HT-29 (cell line): ENCODE results near the gene PMM1.

DNA sequence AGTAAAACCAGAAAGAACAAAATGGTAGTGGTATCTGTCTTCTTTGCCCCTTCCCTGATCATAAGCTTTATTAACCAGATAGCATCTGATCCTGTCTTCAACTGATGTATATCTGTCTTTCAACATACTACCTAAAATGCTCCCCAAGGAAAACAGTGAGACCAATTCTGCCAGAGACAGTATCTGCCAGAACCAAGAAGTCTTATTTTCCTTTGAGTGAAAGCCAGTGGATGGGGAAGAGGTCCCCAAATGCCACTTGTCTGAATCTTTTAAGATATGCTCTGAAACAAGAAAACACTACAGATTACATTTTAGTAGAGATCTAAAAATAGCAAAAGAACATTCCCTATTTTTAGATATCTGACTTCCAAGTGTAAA lies 104.0 kb downstream of the MRTFA start:
- RAMPAGE, long total RNA, result no peak

- RAMPAGE, long total RNA, result no peak
Observed at GRCh38 chr22:40586689-40587143, 49.8 kb downstream of the MRTFA start.

GRCh38 chr22:40728696-40729323 lies 49.5 kb downstream of the MCHR1 start:
- RAMPAGE, long total RNA, result no peak

- RAMPAGE, long total RNA, result no peak
Observed at GRCh38 chr22:40816971-40818164, 1.8 kb downstream of the SLC25A17 start.

DNA sequence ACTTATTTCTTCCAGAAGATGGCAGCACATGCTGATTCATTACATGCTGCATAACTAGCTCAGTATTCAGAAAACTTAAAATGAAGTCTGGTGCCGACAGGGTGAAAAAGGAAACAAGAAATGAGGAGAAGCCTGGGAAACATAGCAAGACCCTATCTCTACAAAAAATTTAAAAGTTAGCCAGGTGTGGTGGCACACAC lies 28.4 kb upstream of the RBX1 start:
- RAMPAGE, long total RNA, result no peak

- RAMPAGE, long total RNA, result no peak
Observed at GRCh38 chr22:40966614-40967184, 15.5 kb downstream of the RBX1 start.

DNA sequence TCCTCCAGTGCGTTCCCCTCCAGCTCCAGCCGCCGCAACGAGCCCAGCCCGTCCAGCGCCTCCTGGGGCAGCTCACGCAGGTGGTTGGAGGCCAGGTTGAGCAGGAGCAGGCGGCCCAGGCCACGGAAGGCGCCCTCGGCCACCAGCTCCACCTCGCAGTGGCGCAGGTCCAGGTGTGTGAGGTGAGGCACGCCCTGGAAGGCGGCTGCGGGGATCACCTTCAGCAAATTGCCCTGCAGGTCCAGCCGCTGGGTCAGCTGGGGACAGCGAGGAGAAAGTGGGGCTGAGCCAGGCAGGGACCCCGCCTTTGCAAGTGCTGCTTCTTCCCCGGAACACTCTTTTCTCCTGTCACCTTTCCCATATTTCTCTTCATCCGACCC lies 2.1 kb downstream of the CHADL start:
- RAMPAGE, long total RNA, result no peak

GRCh38 chr22:41382093-41382611 lies 410 bp downstream of the TEF start:
- RAMPAGE, long total RNA, result no peak

- RAMPAGE, long total RNA, result no peak
Observed at GRCh38 chr22:41471383-41471694, 2.4 kb downstream of the ACO2 start.

- RAMPAGE, long total RNA, result no peak
Observed at GRCh38 chr22:41551023-41551305, 6.7 kb upstream of the POLR3H start.

DNA sequence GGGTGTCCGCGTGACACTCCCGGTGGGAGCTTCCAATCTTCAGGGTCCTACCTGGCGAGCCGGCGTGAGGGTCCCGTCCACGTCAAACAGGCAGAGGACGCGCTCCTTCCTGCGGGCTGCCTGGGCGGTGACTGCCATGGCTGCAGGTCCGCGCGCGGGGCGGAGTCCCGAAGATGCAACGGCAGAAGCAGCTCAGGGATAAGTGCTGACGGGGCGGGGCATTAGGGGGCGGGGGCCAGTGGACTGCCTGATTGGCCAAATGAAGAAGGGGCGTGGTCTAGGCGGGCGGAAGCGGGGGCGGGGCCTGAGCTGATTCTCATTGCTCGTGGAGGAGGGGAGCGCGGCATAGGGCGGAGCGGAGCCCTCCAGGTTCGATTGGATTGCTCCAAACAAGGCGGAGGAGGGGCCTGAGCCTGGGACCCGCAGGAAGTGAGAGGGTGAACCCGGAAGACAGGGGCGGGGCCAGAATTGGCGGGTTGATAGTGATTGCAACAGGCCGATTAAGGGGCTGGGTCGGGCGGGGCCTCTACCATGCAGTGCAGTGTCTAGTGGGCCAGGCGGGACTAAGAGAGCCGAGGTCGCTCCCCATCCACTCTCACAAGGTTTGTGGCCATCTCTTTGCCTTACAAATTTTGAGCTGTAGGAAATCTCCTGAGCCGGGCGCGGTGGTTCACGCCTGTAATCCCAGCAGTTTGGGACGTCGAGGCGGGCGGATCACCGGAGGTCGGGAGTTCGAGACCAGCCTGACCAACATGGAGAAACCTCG lies at the start of gene PMM1:
Gene PMM1 (minus strand): TSS at position 173 of the 766 bp plus-strand sequence.
- RAMPAGE, long total RNA, result no peak

GRCh38 chr22:41613389-41613981 lies 7.4 kb downstream of the DESI1 start:
- RAMPAGE, long total RNA, result no peak

GRCh38 chr22:41663554-41664391 lies 24.9 kb downstream of the SNU13 start:
- RAMPAGE, long total RNA, result no peak

DNA sequence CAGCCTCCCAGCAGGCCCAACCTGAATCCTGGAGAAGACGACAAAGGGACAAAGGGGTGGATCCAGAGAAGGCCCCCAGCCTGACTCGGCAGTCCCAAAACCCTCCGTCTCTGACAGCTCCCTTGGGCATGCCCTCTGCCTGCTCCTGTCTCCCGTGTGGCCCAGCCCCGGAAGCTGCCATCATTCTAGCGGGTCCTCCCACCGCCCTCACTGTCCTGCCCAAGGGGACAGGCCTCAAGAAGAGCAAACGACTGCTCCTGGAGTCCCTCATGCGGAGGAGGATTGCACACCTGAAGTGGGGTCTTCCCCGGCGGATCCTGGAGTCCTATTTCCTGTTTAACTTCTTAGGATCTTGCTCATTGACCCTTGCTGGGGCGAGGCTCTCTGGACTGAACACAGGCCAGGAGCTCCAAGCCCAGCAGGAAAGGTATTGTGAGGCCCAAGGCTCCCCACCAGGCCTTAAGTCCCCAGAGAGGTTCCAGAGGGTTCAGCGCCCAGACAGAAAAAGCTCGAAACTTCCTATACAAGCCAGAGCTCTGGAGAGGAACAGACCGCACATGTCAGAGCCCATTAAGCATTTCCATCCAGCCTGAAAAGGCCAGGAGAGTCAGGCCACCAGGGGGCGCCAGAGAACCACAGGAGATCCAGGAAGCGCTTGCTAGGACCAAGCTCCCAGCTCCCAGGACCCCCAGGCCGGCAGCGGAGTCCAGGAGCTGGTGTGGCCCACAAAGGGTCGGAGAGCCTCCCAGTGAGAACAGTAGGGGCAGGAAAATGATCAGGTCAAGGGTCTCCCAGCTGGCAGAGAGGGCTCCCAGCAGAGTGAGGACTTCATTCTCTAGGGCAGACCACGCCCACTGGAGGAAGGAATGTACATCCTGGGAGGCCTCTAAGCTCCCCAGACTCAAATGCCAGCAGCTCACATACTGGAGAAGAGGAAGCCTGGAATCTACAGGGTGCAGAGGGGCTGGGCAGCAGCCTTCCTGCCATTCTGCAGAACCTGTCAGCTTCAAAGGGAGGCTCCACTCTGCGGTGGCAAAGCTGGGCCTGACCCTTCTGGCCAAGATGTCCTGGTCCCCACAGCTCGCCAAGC lies 2.3 kb upstream of the MEI1 start:
- RAMPAGE, long total RNA, result no peak

DNA sequence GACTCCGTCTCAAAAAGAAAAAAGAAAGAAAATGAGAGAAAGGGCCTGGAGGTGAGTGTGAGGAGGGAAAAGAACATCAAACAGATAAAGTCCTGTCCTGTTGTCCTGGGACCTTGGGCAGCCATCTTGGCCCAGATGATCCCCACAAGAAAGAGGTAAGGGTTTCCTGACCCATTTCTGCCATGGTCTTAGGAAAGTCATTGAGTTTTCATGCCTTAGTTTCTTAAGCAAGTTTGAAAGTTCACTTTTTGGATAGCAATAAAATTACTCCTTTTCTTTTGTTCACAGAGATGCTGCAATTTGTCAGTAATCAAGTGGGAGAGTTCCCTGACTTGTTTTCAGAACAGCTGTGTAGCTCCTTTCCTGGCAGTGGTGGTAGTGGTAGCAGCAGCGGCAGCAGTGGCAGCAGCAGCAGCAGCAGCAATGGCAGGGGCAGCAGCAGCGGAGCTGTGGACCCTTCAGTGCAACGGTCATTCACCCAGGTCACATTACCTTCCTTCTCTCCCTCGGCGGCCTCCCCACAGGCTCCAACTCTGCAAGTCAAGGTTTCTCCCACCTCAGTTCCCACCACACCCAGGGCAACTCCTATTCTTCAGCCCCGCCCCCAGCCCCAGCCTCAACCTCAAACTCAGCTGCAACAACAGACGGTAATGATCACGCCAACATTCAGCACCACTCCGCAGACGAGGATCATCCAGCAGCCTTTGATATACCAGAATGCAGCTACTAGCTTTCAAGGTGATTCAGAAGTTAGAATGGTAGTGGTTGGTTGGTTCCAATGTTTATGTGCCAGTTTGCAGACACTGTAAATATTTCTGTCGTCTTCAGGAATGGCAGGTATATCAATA lies 33.9 kb downstream of the SREBF2 start:
- RAMPAGE, long total RNA, result no peak

DNA sequence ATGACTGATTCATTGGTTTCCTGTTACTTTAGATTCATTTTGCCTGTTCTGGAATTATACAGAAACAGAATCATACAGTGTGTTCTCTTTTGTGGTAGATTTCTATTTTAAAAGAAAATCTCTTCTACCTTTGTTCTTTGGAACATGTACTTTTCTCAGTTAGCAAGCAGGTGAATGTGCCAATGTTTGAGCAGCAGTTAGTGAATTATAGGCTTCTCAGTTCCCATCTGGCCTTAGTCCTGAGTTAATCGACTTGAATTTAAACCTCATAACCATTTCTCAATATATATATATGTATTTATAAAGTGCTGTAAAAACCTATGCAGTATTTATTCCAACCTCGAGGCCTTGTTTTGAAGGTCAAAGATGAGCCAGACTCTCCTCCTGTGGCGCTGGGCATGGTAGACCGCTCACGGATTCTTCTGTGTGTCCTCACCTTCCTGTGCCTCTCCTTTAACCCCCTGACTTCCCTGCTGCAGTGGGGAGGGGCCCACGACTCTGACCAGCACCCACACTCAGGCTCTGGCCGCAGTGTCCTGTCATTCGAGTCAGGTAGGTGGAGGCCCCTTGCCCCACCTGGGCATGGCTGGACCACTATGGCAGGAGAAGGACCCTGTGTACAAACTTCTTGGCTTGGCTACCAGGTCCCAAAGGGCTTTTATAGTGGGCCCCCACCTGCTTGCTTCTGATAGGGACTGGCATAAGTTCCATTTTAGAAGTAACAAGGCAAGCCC lies 37.8 kb downstream of the SHISA8 start:
- RAMPAGE, long total RNA, result no peak

GRCh38 chr22:41908101-41908874 lies 6.6 kb downstream of the SHISA8 start:
- RAMPAGE, long total RNA, result no peak

GRCh38 chr22:42079009-42079425 lies 483 bp upstream of the SMDT1 start:
- RAMPAGE, long total RNA, result no peak

- RAMPAGE, long total RNA, result no peak
Observed at GRCh38 chr22:42262975-42263669, 7.3 kb downstream of the TCF20 start.

GRCh38 chr22:42300562-42301552 lies 30.4 kb upstream of the TCF20 start:
- RAMPAGE, long total RNA, result no peak